Caco-2 (cell line): Measurements from ENCODE around the gene GCSAM.

- PRO-cap, result no peak
- RRBS, result no CpG with 5 or more reads among the region's 9 CpGs
Measured at GRCh38 chr3:112132401-112133640, at the start of gene GCSAM. Gene GCSAM (minus strand): TSS chr3:112133248.

DNA sequence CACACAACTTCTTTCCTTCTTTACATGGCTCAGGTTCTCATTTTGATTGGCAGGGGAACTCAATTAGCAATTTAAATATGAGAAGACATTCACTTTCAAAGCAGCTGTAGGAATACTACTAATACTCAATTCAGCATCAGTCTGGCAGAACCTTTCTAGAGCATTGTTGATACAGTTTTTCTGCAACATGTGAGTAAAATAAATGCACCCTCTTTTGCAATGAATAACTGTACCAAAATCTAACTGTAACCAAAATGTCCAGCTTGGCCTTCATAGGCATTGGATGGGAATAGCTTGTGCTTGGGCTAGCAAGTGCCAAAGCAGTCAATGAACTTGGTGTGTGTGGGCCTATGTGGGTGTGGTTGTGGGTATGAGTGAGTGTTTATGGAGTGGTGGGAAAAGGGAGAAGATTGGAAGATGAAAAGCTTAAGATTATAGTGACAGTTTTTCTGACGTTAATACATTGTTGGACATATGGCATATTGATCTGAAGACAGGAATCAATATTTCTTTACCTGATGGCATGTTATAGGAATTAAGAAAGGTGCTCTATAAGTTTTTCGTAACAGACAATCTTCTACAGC lies 35.4 kb upstream of the GCSAM start:
- PRO-cap, result no peak
- RRBS, result no CpG with 5 or more reads among the region's 2 CpGs

- PRO-cap, result no peak
Measured at GRCh38 chr3:112332725-112332943, 322 bp upstream of the CD200 start.

DNA sequence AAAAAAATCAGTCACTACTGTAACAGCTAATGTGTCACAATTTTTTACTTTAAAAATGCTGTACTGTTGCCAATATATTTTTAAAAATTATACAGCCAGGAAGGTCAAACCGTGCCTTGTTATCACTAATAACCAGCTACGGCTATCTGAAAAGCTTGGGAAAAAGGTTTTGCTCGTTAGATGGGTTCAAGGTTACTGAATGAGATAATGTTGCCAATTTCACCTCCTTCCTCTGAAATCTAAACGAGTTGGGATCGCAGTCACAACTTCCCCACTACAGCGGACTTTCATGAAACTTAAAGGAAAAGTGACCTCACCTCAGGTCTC lies 1.1 kb downstream of the ATG3 start:
- PRO-cap, result unidirectional peak, plus-strand start at position 235 of the sequence
- RRBS, result no CpG with 5 or more reads among the region's 6 CpGs

- PRO-cap, result no peak
- RRBS, result no CpG with 5 or more reads among the region's 7 CpGs
Measured at GRCh38 chr3:112653675-112654466, 12.9 kb upstream of the CCDC80 start.

DNA sequence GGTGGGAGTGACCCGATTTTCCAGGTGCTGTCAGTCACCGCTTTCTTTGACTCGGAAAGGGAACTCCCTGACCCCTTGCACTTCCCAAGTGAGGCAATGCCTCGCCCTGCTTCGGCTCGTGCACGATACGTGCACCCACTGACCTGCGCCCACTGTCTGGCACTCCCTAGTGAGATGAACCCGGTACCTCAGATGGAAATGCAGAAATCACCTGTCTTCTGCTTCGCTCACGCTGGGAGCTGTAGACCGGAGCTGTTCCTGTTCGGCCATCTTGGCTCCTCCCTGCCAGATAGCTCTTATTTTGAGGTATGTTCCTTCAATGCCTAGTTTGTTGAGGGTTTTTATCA lies 23.9 kb upstream of the CCDC80 start:
- PRO-cap, result unidirectional peak, minus-strand start at position 291 of the sequence
- RRBS, result no CpG with 5 or more reads among the region's 14 CpGs

GRCh38 chr3:113051298-113051584 lies 31.8 kb upstream of the NEPRO start:
- PRO-cap, result no peak
- RRBS, result no CpG with 5 or more reads among the region's 11 CpGs

DNA sequence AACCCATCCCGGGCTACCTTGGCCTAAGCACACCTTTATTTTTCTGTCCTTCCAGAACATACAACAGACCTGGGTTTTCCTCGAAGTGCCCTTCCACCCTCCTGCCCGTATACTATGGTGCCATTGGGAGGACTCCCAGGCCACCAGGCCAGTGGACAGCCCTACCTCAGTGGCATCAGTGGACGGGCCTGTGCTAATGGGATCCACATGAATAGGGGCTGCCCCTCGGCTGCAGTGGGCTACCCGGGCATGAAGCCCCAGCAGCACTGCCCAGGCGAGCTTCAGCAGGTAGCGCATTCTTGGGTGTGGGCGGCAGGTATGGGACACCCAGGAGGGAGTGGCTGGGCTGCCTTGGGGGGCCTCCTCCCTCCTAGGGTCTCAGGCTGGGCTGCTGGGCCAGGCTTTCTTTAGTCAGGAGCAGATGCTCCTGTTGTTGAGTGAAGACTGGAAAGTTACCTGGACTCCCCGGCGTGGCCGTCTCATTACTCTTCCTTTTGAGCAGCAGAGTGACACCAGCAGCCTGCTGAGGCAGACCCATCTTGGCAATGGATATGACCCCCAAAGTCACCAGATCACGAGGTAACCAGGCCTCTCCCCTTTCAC lies 73.0 kb downstream of the BOC start:
- PRO-cap, result no peak
- RRBS, result no CpG with 5 or more reads among the region's 13 CpGs

DNA sequence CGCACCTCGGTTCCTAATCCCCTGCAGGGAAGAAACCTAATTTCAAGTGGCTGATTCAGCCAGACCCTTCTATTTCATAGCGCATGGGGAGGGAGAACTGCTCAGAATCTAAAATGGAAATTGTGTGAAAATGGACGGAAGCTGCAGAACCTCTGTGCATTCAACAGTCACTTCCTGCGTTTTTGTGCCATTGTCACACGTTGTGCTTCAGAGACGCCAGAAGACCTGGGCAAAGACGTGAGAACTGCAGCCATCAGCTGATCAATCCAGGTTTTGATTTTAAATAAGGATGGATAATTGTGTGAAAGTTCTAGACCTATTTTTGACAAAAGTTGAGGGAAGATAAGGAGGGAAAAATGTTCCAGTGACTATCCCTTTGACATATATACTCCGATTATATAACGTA lies 1.2 kb downstream of the SIDT1 start:
- PRO-cap, result no peak
- RRBS, result no CpG with 5 or more reads among the region's 10 CpGs

DNA sequence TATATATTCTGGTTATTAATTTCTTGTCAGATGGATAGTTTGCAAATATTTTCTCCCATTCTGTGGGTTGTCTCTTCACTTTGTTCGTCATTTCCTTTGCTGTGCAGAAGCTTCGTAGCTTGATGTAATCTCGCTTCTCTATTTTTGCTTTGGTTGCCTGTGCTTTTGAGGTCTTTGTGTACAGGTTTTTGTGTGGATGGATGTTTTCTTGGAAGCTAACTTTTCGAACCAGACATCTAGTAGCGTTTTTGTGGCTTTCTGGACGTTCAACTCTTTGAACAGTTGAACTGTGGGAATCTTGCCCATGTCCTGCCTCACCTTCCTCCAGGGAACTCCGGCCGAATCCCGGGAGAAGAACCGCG lies 70.7 kb downstream of the USF3 start:
- PRO-cap, result no peak
- RRBS, result no CpG with 5 or more reads among the region's 11 CpGs

GRCh38 chr3:113718110-113719245 lies 22.0 kb upstream of the USF3 start:
- PRO-cap, result no peak
- RRBS, result no CpG with 5 or more reads among the region's 4 CpGs

- PRO-cap, result unidirectional peak, plus-strand start at chr3:113947527; bidirectional peak, plus-strand start at chr3:113947527, minus-strand start at chr3:113947534
- RRBS, result 3% methylated on average over 10 of the region's 14 CpGs
Measured at GRCh38 chr3:113947311-113947595, 560 bp upstream of the ZDHHC23 start.

- PRO-cap, result no peak
- RRBS, result no CpG with 5 or more reads among the region's 3 CpGs
Measured at GRCh38 chr3:114219691-114220159, 17.7 kb downstream of the ZNF80 start.

DNA sequence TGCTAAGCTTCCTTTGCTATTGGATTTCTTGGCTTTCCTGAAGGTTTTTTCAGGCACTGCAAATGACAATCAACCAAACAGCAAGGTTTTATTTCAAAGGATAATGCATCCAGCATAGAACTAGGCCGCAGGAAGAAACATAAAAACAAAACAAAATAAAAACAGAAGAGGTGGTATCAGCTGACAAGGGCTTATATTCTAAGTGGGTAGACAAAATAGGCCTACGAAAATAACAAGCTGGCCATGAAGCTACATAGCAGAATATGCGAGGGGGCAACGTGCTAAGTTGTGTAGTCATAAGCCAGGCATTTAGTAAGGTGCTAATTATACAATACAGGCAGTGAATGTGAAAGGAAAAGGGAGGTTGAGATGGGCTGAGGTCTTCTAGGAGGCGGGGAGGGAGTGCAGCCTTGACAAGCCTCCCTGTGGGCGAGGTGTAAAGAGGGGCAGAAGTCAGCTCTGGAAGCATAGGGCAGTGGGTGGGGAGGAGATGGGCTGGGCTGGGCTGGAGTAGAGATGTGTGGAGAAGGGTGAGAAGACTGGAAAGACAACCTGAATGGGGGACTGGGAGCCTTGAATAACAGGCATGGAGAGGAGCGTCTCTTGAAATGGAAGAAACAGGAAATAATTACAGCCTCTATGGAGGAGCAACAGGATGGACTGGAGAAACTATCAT lies 1.1 kb downstream of the TIGIT start:
- PRO-cap, result no peak
- RRBS, result no CpG with 5 or more reads among the region's 7 CpGs

DNA sequence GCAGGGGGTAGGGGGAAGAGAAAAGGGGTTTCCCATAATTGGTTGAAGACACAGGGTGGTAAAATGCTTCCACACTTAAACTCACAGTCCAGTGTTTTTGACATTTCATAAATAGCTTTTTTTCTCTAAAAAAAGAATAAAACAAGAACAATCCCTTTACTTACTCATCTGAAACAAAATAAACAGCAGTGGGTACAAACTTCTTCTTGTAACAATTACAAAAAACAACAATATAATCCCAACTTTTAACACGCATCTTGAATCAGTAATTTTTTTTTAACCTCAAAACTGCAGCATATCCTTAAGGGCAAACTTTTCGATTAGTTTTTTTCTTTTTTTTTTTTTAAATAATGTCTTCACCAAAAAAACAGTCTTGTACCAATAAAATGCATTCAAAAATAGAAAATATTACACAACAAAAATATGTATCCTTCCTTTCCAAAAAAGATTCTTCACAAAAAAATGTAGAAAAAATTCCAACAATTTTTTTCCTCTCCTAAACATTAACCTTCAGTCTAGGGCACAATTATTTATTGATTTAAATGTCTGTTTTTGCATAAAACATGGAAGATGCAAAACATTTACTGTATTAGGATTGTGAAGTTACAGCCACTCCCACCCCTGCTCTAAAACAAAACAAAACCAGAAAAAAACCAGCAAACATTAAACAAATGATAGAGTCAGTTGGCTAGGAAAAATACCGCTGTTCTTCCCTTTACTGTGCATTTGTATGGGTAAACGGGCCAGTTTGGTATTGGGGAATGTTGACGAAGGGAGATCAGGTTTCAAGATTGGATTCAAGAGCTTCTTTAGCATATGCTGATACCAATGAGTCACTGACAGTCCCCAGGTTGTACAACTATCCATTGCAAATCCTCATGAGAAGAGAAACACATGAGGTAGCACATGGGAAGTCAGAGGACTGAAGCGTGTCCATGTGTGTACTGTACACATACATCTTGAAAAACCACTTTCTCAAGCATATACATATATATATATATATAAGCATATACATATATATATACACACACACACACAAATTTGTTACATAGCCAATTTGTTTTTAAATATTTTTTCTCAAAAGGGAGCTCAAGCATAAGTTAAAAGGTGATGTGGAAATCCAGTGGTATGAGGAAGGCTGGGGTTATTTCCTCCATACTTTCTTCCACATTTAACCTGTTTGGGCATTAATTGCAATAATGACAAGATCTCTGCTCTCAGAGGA lies 25.4 kb downstream of the TIGIT start:
- PRO-cap, result no peak
- RRBS, result no CpG with 5 or more reads among the region's 6 CpGs

DNA sequence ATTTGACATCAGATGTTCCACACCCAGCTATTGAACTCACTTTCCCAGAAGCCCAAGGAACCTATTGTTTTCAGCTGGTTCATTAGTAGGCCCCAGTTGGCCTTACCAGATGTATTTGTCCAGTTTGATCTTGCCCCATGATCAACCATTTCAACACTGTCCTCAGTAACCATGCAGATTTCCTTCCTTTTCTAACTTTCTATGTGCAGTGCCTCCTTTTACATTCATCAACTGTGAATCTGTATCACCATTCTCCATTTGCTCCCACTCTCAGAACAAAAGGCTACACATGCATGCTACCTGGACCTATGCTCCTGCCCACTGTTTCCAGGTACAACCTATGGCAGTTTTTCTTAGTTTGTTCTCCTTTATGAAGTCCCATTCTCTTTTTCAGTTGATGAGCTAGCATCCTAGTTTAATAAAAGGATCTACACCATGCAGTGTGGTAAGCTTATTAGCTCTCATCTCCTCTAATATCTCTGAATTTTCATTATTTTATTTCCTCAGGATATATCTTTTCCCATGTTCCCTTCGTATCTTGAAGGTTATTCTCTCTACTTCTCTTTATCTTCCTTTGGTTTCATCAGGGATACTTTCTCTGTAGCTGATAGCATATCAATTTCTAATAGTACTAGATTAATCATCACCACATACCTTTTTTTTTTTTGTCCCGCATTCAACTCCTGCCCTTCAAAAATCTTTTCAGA lies 103.2 kb downstream of the TIGIT start:
- PRO-cap, result no peak
- RRBS, result no CpG with 5 or more reads among the region's 2 CpGs

DNA sequence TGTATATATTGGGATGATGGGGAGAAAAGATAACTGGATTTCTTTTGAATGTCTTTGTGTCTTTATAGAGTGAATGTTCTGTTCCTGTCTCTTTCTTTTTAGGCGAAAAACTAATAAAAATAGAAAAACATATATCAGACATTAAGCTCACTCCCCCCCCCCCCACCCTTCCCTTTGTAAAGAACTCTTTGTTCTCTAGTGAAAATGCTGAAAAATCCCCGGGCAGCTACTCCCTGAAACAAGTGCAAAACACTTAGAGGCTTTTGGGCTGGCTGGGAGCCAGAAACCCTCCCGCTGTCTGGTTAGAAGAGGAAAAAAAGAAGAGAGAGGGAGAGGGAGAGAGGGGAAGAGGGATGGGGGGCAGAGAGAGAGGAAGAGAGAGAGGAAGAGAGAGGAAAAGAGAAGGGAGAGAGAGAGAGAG lies 160.0 kb downstream of the TIGIT start:
- PRO-cap, result no peak
- RRBS, result no CpG with 5 or more reads among the region's 3 CpGs

GRCh38 chr3:114454191-114455359 lies 160.7 kb downstream of the TIGIT start:
- PRO-cap, result no peak
- RRBS, result no CpG with 5 or more reads among the region's 25 CpGs

DNA sequence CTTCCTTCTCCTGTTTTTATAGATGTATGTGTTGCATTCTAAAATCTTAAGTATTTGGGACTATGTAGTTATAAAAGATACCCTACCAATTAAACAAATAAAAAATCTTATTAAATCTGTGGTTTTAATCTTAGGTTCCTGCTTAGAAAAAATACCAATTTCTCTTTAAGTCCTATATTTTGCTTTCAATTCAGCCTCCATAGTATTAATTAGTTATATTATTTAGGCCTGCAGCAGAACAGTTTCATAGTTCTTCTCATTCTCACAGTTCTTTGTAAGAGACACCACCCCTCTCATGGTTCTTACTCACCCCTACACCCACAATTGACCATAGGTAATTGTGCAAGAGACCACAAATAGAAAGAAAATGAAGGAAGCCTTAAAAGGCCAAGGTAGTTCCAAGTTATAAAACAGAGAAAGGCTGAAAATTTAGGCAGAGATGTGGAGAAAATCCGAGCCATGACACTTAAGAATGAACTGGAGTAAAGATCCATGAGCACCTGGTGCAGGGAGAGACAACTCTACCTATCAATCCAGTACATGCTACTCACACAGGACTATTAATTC lies 415.3 kb downstream of the TIGIT start:
- PRO-cap, result no peak
- RRBS, result no CpG with 5 or more reads among the region's 1 CpG

GRCh38 chr3:114758554-114759343 lies 388.3 kb downstream of the ZBTB20 start:
- PRO-cap, result no peak
- RRBS, result no CpG with 5 or more reads among the region's 9 CpGs